Pericardium fibroblast (primary cell): ENCODE data around the gene NUTM2E.

DNA sequence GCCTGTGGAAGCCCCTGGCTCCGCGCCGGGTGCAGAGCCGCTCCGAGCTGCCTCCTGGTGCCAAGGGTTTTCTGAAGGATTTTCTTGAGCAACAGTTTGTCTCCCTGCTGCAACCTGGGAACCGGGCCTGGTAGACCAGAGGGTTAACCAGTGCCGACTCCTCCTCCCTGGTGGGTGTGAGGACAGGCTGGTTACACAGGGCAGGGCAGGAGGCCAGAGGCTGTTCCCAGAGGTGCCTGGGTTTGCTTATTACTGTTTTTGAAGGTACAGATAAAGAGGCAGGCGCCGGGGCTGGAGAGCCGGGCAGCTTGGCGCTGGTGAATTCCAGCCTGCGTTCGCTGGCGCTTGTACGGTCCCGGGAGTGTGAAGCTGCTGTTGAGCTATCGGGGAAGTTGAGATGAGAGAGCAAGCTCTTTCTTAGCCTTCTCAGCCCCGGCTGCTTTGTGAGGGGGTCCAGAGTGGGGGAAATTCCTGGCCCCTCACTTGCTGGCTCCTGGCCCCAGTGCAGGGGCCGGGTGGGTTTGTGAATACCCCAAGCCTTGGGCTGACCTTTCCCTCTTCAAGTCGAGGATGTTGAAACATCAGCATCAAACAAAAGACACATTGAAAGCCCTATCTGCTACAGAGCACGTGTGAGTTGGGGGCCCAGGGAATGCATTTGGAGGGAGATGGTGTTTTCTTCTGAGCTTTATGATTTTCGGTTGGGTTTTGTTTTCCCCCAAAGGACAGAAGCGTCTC is 2.5 kb downstream of the ZMIZ1 start:
- RAMPAGE, long total RNA, result no peak

DNA sequence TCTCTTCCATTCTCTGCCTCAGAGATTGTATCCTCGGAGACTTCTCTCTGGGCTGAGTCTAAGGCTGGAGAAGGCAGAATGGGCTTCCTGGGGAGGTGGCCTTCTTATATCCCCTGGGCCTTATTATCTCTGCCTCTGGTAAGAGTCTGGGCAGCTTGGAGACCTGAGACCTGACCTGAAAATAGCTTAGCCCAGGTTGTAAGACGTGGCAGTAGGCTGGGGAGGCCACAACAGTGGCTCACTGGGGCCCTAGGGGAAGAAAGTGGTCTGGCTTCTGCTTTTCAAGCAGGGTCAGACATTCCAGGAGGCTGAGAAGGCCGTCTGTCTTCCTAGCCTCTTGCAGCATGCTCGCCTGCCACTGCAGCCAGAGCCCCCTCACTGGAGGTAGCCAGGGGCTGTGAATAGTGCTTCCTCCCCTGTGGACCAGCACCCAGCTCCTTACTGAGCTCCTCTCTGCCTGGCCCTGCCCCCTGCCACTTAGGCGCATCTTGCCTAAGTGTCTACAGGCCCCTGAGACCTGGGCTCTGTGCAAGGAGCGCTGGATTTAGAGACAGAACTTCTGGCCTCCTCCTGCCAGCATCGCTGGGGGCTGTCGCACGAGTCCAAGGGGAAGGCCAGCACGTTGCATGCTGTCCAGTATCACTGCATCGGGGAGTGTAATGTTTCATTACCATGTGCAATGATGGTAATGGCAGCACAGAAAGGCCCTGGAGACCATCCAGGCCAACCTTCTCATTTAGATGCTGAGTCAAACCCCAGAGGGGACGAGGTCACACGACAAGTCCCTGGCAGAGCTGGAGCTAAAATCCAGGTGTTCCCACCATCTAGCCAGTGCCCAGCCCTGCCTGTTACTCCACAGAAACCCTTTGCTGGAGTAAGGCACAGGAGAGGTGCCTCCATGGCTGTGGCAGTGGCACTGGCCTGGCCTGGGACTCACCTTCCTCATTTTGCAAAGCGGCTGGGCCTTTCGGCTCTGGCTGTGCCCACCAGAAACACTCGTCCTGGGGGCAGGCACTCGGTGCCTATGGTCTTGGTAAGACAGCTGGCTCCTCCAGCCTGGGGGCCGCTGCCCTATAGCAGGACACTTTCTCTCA is 12.8 kb downstream of the ZMIZ1 start:
- RAMPAGE, long total RNA, result no peak

DNA sequence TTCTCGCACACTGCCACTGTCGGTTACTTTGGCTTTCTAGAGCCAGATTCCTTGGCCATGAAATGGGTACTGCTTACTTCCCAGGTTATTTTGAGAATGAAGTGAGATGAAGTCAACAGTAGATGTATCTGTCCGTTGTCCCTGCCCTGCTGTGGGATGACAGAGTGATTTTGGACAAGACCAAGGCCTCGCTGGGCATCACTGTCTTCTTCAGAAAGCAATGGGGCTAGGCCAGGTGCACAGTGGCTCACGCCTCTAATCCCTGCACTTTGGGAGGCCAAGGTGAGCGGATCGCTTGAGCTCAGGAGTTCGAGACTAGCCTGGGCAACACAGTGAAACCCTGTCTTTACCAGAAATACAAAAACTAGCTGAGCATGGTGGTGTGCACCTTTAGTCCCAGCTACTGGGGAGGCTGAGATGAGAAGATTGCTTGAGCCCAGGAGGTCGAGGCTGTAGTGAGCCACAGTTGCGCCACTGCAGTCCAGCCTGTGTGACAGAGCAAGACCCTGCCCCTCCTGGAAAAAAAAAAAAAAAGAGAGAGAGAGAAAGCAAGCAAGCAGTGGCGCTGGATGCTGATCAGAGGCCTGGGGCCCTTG is 25.8 kb downstream of the ZMIZ1 start:
- RAMPAGE, long total RNA, result no peak

DNA sequence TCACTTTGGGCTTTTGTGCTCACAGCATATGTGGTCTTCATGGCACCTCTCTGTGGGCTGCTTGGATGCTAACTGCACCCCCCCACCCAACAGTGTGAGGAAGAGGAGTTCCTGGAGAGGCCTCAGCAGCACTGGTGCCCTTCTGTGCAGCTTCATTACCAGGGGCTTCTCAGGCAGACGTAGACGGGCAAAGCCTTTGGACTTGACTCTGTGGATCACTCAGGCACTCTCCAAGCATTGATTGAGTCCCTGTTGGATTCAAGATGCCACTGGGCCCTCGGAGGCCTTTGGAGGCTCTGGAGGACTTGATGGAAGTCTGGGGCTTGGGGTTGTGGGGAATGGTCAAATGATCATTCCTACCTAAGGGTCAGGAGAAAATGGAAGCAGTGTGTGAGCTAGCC is 29.0 kb downstream of the ZMIZ1 start:
- RAMPAGE, long total RNA, result no peak

DNA sequence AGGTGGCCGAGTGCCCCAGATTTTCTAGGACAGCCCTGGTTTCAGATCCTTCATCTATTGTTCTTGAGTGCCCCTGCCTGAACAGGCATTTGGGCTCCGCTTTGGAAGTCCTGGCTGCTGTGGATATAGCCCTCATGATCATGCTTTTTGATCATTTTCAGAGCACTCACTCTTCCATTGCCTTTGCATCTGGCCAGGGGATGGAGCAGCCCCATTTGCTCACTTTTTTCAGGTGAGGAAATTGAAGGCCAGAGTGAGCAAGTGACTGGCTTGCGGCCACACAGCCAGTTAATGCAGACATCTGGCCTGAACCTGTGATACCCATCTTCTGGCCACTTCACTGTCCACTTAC is 38.1 kb downstream of the ZMIZ1 start:
- RAMPAGE, long total RNA, result no peak

- RAMPAGE, long total RNA, result no peak
Observed at GRCh38 chr10:79136241-79136994, 67.7 kb downstream of the ZMIZ1 start.

GRCh38 chr10:79138885-79140066 is 70.5 kb downstream of the ZMIZ1 start:
- RAMPAGE, long total RNA, result no peak

- RAMPAGE, long total RNA, result no peak
Observed at GRCh38 chr10:79182428-79183376, 113.9 kb downstream of the ZMIZ1 start.

GRCh38 chr10:79196930-79197872 is 128.4 kb downstream of the ZMIZ1 start:
- RAMPAGE, long total RNA, result no peak

DNA sequence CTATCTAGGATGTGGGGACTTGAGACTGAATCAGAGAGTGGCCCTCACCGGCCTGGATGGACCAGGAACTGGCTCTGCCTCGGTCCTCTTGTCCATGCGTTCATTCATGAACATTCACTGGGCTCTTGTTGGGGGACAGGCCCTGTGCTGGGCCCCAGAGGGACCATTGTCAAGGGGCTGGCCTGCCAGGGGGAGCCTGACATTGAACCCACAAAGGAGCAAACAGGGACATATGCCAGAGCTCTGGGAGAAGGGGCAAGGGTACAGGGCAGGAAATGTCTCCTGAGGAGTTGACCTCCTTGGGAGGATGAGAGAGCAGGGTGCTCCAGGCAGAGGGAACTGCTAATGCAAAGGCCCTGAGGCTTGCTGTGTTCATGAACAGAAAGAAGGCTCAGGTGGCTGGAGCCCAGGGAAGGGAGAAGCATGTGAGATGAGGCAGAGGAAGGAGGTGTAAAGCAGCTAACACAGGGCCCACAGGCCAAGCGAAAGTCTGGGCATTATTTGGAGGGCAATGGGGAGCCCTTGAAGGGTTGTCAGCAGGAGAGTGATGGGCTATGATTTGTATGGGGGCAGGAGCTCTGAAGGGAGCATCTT is 136.9 kb upstream of the PPIF start:
- RAMPAGE, long total RNA, result no peak

GRCh38 chr10:79222854-79224194 is 123.9 kb upstream of the PPIF start:
- RAMPAGE, long total RNA, result no peak

GRCh38 chr10:79246598-79247468 is 100.4 kb upstream of the PPIF start:
- RAMPAGE, long total RNA, result no peak

DNA sequence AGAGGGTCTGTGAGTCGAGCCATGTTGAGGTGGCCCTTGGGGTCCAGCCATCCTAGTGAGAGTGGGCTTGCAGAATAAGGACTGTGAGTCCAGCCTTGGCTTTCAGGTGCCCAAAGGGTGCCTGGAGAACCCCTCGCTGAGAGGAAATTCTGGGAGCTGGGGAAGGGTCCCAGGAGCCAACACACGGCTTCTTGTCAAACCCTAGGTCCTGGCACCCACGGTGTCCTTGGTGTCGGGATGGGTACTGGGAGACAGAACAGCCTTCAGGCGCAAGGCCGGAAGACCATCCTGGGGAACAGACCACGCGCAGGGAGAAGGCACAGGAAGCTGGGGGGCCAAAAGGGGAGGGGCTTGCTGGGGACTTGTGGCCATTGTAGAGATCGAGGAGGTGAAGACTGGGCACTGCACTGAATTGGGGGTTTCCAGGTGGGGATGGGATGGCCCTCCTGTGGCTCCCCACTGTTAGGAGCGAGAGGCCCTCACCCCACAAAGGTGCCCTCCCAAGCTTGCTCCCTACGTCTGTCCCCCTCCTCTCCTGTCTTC is 96.5 kb upstream of the PPIF start:
- RAMPAGE, long total RNA, result no peak

- RAMPAGE, long total RNA, result no peak
Observed at GRCh38 chr10:79286117-79287059, 60.9 kb upstream of the PPIF start.

DNA sequence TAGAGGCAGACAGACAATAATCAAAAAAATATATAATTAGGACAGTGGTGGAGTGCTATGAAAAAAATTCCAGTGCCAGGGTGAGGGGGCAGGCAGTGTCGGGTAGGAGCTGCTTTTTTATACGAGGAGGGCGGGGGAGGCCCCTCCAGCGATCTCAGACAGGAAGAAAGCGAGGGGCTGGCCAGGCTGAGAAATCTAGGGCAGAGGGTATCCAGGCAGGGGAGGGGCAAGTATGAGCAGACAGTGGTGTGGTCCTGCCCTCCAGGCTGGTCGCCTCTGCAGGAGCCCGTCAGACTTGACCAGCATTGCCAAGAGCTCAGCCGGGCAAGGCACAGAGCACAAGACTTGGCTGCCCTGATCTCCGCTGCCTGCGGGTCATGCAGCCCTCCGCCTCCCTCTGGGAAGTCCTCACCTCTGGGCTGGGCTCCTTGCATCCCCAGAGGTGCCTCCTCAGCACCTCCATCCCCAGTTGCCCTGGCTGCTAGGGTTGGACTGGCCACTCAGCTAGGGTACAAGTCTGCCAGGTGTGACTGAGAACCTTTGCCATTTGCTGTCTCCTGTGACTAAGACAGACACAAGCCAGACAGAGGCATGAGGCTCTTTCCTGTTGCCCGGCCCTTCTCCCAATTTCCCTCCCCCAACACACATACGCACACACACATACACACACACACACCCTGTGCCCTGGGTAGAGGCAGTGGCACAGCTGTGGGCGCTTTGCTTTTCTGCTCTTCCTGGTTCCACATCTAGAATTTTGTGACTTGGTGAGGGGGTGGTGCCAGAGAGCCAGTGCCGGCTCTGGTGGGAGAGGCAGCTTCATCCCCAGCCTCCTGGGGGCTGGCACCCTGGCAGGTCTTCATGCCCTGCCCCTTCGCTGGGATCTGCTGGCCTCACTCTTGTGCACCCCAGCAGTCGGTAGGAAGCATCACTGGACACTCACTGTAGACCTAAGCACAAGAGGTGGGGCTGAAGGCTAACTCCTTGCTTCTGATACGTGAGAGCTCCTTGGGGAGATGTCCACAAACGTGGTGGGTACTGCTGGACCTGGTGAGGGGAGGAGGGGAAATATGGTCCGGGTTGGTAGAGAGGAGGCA is 59.0 kb upstream of the PPIF start:
- RAMPAGE, long total RNA, result no peak

DNA sequence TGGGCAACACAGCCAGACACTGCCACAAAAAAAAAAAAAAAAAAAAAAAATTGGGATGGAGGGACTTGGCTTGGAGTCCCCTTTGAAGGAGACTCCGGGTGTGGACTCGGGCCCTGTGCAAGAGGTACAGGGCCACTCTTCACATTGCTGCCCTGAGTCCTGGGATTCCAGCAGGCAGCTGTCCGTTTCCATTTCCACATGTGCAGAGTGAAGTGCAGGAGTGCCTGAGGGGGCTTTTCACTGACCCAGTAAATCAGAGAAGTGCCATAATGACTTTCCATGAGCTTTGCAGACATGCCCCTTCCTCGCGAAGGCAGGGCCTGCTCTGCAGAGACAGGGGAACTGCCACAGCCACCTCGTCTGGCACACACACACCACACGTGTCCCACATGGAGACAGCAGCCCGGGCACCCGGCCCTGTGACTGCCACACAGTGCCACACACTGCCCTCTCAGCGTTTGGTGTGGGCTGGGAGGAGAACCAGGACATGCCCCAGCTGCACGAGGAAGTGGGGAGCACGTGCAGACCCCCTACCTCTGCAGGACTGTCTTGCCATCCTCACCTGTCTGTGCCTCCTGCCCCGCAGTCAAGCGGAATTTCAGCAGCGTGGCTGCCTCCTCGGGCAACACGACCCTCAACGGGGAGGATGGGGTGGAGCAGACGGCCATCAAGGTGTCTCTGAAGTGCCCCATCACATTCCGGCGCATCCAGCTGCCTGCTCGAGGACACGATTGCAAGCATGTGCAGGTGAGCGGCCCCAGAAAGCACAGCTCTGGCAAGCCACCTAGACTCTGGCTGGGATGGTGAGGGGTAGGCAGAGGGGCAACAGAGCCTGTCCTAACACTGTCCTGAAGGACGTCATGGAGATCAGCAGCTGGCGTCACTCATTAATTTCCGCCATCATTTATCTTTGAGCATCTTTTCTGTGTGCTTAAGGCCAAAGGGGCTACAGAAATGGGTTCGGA is 43.6 kb upstream of the PPIF start:
- RAMPAGE, long total RNA, result no peak

- RAMPAGE, long total RNA, result no peak
Observed at GRCh38 chr10:79314291-79314956, 32.8 kb upstream of the PPIF start.

- RAMPAGE, long total RNA, result no peak
Observed at GRCh38 chr10:79826094-79827367, at the start of gene NUTM2E. Gene NUTM2E, plus strand, starts transcription at chr10:79826739.

DNA sequence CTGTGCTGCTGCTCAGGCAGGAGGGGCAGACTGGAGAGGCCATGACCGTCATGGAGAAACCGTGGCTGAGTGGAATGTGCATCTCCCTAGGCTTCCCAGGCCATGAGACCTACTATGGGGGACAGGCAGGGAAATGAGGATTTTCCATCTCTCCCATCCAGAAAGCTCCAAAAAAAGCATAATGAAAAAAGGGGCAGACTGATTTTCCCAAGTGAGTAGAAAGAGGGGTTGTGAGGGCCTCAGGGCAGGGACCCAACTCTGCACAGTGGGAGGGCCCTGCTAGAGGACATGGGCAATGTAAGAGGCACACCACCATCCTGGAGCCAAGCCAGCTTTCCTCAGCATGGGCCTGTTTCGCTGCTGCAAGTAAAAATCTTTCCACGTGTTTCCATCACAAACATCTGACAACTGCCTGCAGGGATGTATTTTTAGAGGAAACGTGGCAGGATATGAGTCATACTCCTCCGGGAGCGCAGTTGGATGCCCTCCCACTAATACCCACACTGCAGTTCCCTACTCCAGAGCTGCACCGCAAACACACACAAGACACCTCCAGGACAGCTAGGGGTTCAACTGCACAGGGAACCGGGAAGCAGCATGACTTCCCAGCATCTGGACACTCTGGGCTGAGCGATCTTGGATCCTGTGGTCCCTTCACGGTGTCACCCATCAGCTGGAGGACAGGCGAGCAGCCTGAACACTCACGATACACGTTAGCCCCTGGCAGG is 26.0 kb downstream of the PLAC9 start:
- RAMPAGE, long total RNA, result no peak

- RAMPAGE, long total RNA, result no peak
Observed at GRCh38 chr10:80176998-80177787, 28.1 kb downstream of the ANXA11 start.